NCI-H460 (cell line): ENCODE measurements around a stretch of chr3.

DNA sequence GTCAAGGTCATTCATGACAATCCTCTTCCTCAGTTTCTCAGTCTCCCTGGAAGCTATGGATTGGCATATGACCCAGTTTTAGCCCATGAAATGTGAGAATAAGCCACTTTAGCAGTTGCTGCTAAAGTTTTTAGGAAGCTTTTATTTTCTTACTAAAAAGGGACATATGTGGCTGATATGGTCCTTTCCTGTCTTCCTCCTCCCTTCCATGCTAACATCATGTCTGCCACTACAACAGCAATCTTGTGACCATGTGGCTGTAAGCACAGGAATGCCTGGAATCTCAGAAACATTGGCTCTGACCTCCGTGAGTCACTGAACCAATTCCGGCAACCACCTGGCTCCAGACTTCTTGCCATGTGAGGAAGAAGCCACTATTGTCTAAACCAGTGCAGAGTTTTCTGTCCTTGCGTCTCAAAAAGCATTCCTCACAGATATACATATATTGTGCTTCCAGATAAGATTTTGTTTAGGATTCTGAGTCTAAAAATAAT is 77.1 kb upstream of the MAGI1 start:
RAMPAGE:
- cytosol, long total RNA = no peak
- long total RNA = no peak
- nucleus, long total RNA = no peak

DNA sequence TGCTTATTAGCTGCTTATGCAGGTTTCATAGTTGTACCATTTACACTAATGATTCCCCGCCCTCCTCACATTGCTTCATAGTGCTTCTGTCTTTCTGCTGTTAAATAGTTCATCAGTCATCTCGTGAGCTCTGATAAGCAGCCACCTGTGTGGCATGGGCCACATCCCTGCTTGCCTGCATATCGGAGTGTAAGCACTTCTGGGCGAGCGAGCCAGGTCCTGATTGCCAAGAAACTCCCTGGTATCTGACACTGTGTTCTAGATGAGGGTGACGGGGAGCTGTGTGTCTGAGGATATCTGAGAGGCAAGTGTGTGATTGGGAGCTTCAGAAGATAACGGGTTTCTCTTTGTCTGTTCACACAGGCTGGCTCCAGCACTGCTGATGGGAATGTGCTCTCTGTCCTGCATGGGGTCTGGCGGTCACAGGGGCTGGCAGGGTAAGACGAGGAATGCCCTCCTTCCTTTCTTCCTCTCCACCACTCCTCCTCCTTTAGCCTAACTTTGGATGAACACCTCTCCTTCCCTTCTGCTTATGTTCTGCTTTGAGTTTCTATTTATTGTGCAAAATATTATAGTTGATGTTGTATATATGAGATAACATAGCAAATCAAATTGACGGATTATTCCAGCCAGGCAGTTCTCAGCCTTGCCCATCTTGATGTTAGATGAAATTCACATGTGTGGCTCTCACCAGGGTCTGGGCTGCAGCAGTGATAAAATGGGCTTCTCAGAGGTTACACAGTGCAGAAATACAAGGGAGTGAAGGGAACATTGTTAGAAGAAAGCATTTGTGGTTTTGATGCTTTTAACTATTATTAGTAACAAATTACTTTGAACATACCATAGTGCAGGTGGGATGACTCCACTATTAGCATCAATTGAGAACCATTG is 130.4 kb downstream of the LRIG1 start:
RAMPAGE:
- cytosol, long total RNA = no peak
- long total RNA = no peak
- nucleus, long total RNA = no peak

DNA sequence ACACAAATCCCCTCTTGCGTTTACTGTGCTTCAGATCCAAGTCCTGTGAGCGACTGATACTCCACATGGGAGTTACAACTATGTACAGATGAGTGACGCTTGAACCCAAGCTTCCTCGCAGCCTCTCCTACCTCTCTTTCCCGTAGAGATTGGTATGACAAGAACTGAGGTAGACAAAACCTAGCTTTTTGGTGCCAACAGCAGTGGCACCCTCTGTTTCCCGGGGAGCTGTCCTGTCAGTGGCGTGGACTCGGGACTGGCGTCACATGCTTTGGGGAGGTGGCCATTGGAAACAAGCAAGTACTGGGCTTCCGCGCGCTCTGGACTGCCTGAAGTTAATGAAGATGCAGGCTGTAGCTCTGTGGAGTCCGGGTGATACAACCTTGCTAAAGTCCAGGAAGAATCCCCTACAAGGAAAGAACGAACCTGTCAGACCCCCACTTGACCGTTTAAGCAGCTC is 120.7 kb downstream of the LRIG1 start:
RAMPAGE:
- cytosol, long total RNA = no peak
- long total RNA = no peak
- nucleus, long total RNA = no peak

DNA sequence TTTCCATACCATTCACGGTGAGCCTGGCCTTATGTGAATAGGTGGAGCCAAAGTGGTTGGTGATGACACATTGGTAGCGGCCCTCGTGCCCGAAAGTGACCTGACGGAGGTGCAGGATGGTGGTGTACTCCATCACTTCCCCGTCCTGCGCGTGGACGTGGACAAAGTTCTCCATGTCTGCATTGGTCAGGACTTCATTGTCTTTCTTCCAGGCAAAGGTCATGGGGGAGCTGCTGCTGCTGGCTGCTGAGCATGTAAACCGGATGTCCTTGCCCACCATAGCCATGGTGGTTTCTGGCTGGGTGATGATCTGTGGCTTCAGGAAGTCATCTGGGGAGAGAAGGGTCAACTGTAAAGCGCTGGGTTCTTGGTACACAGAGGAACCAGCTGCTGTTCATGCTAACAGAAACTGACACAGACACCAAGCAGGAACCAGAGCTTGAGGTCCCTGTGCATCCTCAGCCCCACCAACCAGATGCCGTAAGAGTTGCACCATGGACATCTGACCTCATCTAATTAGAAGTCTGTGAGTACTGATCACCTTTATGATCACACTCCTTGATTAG is 114.8 kb downstream of the LRIG1 start:
RAMPAGE:
- cytosol, long total RNA = no peak
- long total RNA = no peak
- nucleus, long total RNA = no peak

GRCh38 chr3:66440950-66441660 is 59.7 kb downstream of the LRIG1 start:
RAMPAGE:
- cytosol, long total RNA = no peak
- long total RNA = no peak
- nucleus, long total RNA = no peak

DNA sequence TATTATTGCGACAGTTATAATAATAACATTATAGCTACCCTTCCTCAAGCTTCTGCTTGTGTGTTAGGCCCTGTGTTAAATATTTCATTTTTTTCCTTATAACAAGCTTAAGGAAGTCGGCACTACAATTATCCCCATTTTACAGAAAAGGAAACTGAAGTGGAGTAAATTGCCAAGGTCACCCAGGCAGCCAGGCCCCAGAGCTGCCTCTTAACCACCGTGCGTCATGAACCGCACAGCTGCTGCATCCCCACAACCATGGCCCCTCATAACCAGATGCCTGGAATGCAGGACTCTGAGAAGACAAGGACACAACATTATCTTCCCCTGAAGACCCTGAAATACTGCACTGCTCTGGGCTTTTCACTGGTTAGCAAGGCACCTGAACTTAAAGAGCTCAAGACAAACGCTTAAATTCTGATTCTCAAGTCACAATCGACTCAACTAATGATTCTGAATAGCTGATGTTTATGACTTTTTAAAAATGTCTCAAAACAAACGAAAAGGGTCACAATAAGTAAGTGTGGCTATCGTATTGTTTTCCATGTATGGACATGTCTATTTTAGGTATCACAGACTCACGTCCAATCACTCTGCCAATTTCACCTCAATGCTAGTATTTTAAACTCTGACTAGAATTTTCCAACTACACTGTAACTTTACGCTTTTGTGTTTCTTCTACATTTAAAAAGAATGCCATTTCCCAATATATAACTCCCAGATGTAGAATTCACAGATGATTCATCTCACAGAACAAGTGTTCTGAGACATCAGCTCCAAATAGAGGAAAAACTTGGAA is 14.5 kb downstream of the LRIG1 start:
RAMPAGE:
- cytosol, long total RNA = no peak
- long total RNA = no peak
- nucleus, long total RNA = no peak

DNA sequence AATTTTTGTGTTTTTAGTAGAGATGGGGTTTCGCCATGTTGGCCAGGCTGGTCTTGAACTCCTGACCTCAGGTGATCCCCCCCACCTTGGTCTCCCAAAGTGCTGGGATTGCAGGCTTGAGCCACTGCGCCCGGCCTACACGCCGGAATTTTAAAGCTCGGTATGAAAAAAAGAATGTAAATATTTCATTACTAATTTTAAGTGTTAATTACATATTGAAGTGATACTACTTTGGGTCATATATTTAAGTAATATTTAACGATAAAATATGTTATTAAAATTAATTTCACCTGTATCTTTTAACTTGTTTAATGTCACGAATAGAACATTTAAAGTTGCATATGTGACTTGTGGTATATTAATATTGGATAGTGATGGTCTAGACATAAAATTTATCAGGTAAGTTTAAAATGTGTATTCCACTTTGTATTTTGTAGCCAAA is 45.5 kb upstream of the LRIG1 start:
RAMPAGE:
- cytosol, long total RNA = no peak
- long total RNA = no peak
- nucleus, long total RNA = no peak

DNA sequence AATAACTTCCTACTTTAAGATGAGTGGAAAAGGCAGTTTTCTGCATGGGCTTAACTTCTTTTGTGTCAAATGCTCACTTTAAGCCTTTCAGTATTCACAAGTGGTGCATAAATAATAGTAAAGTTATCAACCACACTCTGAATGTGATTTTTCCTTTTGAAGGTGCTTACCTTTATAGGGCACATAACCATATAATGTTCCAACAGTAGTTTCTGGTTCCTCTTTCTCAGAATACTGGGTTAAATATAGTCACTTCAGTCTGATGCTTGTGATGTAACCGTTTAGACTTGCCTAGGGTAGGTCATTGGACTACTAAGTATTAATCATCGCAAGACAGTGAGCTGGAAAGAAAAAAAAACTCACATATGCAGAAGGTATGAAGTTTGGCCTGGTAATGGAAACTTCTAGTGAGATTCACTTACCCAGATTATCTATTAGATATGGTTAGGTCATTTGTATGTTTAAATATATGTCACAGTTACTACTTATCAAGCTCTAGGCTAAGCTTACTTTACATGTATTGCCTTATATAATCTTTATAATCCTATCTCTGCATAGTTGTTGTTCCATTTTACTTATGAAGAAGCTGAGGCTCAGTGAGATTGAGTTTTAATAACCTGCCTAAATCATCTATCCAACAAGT is 2.0 kb downstream of the KBTBD8 start:
RAMPAGE:
- cytosol, long total RNA = no peak
- long total RNA = no peak
- nucleus, long total RNA = no peak

RAMPAGE:
- cytosol, long total RNA = no peak
- long total RNA = no peak
- nucleus, long total RNA = no peak
Observed at GRCh38 chr3:67018880-67019089, 20.7 kb downstream of the KBTBD8 start.

DNA sequence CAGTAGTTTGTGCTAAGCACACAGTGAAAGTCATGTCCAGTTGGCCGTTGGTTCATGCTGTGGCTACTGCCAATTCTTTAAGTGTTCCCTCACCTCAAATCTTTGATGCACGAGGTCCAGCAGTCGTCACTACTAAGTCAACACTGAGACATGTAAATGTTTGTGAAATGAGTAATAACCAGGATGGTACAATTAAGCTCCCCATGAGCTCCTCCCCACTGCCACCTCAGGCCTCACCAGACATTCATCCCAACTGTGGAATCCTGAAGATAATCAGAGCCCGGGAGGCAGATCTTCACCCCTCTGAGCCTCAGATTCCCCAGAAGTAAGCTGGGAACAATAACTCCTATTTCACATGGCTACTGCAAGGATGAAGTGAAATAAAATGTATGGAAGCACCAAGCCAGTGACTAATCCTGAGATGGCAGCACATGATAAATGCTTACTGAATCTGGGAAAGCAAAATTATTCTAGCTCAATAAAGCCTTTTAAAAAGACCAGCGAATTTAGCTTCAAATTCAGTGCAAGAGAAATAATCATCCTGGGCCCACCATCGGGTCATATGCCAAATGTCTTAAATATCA is 6.8 kb downstream of the SUCLG2 start:
RAMPAGE:
- cytosol, long total RNA = no peak
- long total RNA = no peak
- nucleus, long total RNA = no peak

RAMPAGE:
- cytosol, long total RNA = start-site peak on the plus strand at chr3:68635683-68635704, 189 and 29 reads in 2 replicates
- long total RNA = start-site peak on the plus strand at chr3:68635683-68635697, 121 and 194 reads in 2 replicates
- nucleus, long total RNA = start-site peak on the plus strand at chr3:68635683-68635697, 168 and 98 reads in 2 replicates
Observed at GRCh38 chr3:68635400-68635778, 297.0 kb downstream of the TAFA4 start.

GRCh38 chr3:69116820-69117498 is 5.4 kb downstream of the LMOD3 start:
RAMPAGE:
- cytosol, long total RNA = no peak
- long total RNA = no peak
- nucleus, long total RNA = no peak

GRCh38 chr3:69118609-69118948 is 3.8 kb downstream of the LMOD3 start:
RAMPAGE:
- cytosol, long total RNA = no peak
- long total RNA = no peak
- nucleus, long total RNA = no peak

DNA sequence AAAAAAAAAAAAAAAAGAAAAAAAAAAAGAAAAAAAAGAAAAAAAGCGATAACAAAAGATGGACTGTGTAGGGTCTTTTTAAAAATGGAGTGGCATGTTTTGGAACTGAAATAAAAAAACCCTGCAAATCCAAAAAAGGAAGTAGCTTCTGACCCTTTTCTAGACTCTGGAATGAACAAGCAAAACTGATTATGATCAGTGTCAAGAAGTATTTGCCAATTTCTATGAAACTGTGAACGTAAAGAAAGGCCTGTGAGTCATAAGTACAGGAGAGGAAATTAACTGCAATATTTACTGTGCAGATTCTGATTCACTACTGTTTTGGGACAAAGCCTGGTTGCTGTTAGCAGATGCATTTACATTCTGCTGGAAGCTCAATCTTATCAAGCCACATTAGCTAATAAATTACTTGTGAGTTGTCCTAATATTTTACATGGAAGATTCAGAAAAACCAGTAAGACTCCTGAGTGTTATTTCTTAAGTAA is 90.0 kb upstream of the LMOD3 start:
RAMPAGE:
- cytosol, long total RNA = no peak
- long total RNA = no peak
- nucleus, long total RNA = no peak

DNA sequence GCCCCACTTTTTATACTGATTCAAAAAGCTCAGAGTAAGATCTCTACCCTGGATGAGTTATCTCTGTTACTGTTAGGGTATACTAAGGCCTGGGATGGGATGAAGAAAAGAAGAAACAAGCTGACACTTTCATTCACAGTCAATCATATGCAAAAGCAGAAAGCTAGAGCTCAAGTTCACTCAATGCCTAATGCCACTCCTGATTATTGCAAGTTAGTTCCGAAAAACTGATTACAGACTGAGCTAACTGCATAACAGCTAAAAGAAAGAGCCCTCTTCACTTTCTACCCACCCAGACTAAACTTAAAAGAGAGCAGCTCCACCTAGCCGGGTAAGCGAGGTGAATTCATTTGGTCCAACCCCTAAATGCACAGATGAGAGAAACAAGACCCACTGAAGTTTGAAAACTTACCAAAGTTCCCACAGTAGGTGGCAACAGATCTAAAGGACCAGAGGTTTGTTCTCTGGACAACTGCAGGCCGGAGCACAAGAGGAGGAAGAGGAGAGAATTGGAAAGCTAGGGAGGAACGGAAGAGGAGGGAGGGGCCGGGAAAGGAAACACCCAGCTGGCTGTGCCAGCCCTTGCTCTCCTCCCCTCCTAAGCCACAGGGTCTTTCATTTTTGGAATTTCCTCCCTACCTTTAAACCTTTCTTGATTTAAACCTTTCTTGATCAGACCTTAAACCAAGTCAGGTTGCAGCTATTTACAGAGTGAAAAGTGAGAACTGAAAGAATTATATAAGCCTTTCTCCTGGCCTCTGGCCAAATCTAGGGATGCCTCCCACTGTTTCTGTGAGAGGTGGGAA is 114.5 kb upstream of the LMOD3 start:
RAMPAGE:
- cytosol, long total RNA = no peak
- long total RNA = no peak
- nucleus, long total RNA = no peak

DNA sequence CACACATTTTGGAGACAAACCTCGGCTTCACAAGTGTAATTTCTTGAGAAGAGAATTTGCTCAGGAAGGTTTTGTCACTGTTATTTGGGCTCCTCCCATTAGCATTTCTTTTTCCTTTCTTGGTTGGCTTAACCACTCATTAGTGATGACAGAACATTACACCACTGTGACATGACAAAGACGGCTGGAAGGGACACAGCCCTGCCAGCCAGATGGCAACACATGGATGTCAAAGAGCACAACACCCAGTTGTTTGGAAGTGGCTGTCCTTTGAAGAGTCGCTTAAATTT is 93.0 kb downstream of the FRMD4B start:
RAMPAGE:
- cytosol, long total RNA = no peak
- long total RNA = no peak
- nucleus, long total RNA = no peak

GRCh38 chr3:69326762-69327427 is 59.0 kb downstream of the FRMD4B start:
RAMPAGE:
- cytosol, long total RNA = no peak
- long total RNA = no peak
- nucleus, long total RNA = no peak

GRCh38 chr3:69741094-69741600 is 1.9 kb downstream of the MITF start:
RAMPAGE:
- cytosol, long total RNA = no peak
- long total RNA = no peak
- nucleus, long total RNA = no peak

RAMPAGE:
- cytosol, long total RNA = no peak
- long total RNA = no peak
- nucleus, long total RNA = no peak
Observed at GRCh38 chr3:69791002-69791460, 51.8 kb downstream of the MITF start.

DNA sequence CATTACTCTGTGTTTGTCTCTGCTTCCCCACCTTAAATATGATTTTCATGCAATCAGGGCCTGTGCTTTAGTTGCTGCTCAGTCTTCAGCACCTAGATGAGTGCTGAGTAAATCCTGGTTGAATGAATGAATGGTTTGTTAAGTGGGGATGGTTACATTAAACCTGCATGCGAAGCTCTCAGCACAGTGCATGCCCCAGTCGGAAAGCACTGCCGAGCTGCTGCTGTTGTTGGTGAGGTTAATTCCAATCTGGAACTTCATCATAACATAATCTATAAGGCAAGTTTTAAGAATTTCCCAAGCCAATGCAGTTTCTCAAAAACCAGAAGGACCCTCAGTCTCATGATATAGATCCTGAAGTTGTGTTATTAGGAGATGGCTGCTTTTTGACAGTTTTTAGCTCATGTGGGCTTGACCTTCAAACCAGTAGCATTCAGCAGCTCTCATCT is 186.7 kb downstream of the MITF start:
RAMPAGE:
- cytosol, long total RNA = no peak
- long total RNA = no peak
- nucleus, long total RNA = no peak